Measurements from ENCODE around the genes APOH and NOL11.

DNA sequence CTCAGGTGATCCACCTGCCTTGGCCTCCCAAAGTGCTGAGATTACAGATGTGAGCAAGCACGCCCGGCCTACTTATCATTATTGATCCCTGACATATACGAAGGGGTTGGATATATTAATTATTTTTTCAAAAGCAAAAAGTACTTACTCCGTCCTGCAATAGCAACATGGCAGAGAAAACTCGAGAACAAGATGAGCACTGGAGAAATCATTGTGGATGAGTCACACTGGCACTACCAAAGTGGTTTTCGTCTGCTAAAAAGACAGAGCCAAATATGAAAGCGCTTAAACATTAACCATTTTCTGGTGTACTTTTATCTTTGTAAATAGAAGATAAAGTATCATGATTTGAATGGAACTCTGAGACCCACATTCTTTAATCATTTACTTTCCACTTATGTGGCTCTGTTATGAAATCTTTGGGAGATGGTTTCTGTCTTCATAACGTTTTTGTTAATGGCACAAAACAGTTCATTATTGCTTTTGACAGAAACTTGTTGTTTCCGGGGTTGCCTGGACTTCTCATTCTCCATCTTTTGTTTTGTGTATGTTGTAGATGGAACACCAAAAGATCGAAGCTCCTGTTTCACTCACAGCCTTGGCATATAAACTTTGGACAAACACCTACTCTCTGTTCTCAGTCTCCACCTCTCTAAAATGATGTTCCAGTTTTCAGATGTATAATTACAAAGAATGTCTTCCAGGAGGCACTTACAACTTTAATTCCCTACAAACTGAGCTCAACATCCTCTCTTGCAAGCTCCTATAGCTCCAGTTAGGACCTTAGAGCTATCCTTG is at the start of gene APOH:
Gene APOH (minus strand): TSS at position 248 of the 798 bp plus-strand sequence.
- RRBS, result no CpG with 5 or more reads among the region's 10 CpGs

GRCh38 chr17:66230057-66230629 is 928 bp upstream of the APOH start:
- RRBS, result no CpG with 5 or more reads among the region's 4 CpGs

DNA sequence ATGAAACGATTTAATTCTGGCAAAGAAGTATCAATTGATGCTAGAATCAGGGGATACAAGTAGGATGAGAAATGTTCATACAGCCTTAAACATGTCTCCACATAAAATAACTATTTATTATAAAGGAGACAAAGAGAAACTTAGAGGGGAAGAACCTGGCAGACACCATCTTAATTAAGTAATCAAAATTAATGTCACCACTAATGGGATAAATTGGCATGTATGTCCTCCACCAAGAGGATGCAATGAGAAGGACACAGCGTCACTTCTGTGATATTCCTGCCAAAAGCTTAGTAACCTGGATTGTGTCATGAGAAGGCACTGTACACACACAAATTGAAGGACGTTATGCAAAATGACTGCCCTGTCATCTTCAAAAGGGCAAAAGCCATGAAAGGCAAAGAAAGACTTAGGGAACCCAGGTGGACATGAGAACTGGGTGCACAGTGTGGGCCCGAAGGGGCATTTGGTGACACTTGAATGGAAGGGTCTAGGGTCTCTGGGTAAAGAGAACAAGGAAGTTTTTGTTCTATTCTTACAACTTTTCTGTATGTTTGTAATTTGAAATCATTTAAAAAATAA is 3.8 kb upstream of the APOH start:
- RRBS, result no CpG with 5 or more reads among the region's 4 CpGs

- RRBS, result no CpG with 5 or more reads among the region's 5 CpGs
Measured at GRCh38 chr17:66235131-66235908, 6.1 kb upstream of the APOH start.

DNA sequence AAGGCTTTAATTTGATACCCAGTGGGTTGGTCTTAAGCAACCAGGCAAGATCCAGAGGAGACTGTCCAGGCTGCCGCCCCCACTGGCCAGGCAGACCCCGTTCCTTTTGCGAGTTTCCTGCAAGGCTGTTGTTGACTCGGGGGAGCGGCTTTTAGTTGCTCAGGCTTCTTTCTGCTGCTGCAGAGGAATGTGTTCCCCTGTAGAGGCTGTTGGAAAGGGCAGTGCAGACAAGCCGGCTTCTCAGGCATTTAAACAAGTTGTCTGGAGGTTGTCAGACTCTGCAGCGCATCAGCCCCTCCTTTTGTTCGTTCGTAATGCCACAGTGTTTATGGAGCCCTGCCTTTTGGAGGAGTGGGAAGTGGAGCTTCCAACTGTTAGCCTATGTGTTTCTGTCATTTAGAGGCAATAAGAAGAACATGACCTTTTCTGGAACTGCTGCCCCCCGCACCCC is 231.2 kb downstream of the PRKCA start:
- RRBS, result no CpG with 5 or more reads among the region's 10 CpGs

GRCh38 chr17:66539865-66540815 is 237.7 kb downstream of the PRKCA start:
- RRBS, result no CpG with 5 or more reads among the region's 22 CpGs

DNA sequence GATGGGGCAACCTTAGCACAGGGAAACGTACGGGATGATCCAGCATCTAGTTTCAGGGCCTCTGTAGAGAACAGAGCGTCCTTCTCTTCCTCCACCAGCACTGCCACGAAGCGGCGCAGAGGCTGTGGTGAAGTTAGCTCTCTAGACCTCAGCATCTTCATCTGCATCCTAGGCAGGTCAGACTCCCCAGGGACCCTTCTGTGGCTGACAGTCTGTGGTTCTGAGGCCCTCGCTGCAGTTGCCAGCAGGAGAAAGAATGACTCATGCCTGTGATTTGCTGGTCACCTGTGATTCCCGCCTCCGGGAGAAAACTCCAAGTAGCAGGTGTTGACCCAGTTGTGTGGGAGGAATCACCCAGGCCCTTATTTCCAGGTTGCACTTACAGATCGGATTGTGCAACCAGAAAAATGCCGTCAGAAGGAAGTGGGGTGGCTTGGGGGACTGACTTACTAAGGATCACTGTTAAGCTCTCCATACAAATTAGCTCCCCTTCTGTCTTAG is 117.3 kb upstream of the CACNG5 start:
- RRBS, result no CpG with 5 or more reads among the region's 11 CpGs

DNA sequence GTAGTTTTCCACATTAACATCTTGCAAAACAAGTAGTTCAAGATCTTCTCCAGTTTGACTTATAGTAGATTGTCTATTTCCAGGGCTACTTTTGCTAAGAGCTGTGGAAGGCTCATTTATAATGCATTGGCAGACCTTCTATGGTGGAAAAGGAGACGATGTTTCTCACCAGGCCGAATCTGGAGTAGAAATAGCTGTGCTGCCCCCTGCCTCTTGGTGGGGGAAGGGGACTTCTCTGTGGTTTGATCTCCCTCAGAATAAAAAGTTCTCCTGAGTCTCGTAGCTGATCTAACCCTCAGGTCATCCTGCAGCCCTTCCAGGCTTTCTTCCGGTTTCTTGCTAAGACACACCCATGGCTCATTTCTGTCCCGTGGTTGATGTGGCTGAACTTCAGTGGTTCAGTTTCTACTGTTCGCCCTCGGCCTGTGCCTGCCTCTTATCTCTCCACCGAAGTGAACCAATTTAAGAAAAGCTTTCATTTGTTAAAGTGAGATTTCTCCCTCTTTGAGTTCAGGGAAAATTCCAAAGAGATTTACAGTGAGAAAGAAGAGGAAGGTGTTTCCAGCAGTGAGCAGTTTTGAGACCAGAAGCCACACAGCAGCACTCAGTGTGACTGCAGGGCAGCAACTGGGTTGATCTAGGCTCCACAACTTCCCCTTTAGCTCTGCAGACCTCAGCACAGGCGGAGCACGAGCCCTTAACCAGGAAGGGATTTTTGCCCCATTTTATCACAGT is 35.0 kb upstream of the CACNG5 start:
- RRBS, result no CpG with 5 or more reads among the region's 10 CpGs

DNA sequence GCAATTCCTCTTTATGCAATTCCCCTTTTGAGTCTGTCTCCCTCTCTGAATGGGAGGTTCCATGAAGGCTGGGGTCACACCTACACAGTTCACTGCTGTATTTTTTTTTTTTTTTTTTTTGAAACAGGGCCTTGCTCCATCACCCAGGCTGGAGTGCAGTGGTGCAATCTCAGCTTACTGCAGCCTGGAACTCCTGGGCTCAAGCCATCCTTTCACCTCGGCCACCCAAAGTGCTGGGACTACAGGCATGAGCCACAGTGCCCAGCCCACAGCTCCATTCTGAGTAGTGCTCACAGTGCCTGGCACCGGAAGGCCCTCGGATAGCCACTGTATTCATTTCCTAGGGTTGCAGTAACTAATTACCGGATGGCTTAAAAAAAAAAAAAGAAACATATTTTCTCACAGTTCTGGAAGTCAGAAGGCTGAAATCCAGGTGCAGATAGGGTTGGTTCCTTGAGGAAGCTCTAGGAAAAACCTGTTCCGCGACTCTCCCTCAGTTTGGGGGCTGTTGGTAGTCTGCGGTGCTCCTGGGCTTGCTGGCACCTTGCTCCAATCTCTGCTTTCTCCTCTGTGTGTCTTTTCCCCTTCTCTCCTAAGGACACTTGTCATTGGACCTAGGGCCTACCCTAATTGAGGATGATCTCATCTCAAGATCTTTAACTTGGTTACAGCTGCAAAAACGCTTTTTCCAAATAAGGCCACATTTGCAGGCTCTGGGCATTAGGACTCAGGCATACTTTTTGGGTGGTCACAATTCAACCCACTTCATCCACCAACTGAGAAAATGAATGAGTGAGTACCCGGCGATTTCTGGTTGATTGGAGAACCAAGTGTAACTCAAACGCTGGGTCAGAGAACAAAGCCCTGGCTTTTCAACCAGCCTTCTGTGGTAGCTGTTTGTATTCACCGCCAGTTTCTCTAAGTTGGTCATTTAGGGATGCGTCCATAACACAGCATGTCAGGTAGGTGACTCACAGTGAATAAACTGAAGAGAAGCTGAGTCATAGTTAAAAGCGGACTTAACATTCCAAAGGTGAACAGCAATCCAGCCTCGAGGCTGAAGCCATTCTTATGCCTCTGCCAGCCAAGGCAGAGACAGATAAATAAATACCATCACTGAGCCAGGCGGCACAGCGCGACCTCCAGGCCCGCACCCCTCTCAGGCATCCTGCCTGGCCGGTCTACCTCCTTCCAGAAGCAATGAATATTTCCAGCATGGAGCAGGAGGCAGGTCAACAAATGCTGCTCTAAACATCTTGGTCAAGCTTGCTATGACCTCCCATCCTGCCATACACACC is 12.9 kb upstream of the CACNG4 start:
- RRBS, result 50% methylated on average over 2 of the region's 20 CpGs

- RRBS, result no CpG with 5 or more reads among the region's 2 CpGs
Measured at GRCh38 chr17:67171112-67171857, 73.7 kb downstream of the HELZ start.

DNA sequence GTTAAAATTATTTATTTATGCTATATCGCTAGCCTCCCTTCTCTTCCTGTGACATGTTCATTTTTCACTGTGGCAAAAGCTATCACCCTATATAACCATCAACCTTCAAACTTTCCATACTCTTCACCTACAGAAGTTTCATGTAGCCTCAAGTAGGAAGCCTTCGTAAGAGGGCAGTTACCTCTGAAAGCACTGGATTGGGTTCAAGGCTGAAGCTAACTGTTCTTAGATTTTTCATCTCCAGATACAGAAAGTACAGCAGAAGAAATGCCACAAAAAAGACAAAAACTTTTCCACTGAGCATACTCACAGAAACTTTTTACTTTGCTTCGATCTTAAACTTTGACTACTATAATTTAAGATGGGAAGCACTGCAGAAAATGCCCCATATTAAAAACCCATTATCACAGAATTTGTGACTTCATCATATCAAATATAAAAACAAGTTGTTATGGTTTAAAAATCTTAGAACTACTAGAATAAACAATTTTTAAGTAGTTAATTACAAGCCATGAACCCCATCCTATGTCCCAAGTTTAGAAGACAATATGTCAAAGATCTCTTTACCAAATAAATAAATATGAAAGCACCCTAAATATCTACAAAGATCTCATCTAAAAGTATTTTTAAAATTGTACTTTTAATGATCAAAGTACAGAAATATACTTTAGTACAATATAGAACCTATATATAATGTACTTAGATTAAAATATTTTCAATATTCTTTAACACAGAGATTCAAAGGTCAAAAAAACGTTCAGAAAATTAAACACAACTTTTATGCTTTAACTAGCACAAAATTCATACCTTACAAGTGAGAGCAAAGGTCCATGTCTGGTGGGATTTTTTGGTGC is 56.0 kb downstream of the HELZ start:
- RRBS, result no CpG with 5 or more reads among the region's 4 CpGs

- RRBS, result no CpG with 5 or more reads among the region's 4 CpGs
Measured at GRCh38 chr17:67346950-67347478, 19.4 kb downstream of the PSMD12 start.

DNA sequence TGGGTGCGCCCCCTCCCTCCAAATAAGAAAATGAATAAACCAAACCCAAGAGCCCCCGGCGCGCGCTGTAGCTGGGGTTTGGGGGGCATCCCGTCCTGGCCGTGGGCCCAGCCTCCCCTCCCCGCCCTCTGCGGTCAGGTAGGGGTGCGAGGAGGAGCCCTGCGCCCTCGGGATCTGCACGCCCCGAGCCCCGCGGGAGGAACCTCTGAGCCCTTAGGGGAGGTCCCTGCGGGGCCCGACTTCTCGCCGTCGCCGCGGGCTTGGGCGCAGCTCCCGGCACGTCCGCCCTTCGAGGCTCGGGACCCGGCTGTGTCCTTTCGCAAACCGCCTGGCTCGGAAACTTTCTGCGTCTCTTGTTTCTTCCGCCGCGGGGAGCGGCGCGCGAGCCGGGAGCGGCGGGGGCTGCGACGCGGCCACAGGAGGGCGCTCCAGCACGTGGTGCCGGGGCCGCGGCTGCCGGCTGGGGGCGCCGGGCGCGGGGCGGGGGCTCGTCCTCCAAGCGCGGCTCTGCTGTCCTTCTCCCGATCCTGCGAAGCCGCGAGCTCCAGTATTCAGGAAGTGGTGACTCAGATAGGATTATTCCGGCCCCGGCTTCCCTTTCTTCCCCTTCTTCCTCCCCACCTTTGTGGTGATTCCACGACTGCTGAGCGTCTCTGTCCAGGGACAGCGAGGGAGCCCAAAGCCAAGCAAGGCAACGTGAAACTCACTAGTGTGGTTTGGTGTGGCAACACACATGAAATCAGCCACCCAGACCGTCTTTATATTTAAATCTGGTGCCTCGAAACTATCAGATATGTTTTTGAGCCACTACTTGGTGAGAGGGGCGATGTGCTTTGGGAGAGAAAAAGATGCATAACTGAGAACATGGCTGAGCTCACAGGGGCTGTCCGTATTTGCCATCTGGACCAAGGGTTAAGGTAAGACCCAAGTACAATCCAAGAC is 1.7 kb downstream of the PITPNC1 start:
- RRBS, result 2% methylated on average over 20 of the region's 75 CpGs

DNA sequence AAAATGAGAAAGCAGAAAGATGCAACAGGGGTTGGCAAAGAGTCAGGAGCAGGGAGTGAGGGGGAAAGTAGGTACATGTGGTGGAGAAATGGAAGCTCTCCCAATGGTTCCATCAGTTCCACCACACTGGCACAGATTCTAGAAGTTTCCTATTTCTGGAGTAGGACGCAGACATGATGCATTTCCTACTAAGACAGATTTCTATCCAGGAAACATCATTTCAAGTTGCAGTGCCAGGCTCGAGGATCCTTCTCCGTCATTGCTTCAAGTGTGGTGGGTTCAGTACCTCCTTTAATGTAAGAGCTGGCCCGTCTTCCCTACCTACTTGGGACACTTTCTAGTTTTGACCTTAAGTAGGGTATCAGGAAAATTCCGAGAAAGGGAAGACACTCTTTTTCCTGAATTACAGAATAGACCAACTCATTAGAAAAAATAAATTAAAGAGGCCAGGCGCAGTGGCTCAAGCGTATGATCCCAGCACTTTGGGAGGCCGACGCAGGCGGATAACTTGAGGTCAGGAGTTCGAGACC is 42.2 kb downstream of the PITPNC1 start:
- RRBS, result no CpG with 5 or more reads among the region's 11 CpGs

DNA sequence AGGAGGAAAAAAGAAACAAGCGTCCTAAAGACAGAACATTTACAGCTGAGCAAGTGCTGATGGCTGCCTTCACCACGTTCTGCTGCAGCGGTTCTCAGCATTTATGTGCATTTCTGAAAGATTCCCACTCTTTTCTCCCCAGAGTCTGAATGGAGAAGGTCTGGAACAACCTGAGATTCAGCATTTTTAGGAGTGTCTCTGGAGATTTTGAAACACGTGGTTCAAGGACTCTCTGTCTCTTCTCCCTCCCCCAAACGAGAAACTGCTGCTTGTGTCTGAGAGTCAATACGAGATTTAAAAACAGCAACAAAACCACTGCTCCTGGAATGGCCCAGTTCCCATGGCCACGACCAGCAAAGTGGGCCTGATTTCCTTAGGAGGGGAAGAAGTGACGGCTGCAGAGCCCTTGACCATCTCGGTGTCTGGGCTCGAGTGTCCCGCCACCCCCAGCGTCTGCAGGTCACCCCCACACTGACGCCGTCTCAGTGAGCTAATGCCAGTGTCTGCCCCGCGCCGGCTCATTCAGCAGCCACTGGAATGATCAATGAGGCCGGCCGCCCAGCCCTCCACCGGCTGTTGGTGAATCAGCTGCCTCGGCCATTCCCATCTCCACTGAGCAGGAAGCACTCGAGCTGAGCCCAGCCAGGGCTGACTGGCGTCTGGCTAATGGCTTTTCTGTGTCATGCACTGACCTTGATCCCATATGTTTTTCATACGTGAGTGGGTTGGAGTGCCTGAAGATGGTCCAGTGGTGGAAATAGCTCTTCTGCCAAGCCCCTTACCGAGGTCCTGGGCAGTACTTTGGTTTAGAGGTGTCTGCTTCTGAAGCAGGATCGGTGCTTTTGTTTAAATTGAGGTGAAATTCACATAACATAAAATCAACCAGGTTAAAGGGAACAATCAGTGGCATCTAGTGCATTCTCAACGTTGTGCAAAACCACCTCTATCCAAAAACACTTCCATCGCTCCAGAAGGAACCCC is 151.8 kb downstream of the PITPNC1 start:
- RRBS, result 67% methylated on average over 1 of the region's 28 CpGs

DNA sequence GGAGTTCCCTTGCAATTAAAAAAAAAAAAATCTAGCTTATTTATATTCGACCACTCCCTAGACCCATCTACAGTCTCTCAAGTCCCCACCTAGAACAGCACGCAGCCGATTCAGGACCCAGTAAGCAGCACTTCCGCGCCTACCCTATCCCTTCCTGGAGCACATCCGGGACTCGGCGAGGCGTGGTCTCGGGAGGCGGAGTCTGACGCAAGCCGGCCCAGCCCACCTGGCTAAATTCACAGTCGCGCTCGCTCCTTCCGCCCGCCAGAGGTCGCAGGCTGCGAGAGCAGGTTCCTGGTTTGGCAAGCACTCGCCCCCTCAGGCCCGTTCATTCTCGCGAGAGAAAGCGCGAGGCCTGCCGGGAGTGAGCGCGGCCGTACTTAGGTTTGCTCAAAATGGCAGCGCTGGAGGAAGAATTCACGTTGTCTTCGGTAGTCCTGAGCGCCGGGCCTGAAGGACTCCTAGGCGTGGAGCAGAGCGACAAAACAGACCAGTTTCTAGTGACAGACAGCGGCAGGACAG is at the start of gene NOL11:
Gene NOL11 (plus strand): TSS at position 384 of the 522 bp plus-strand sequence.
- RRBS, result 3% methylated on average over 16 of the region's 38 CpGs

DNA sequence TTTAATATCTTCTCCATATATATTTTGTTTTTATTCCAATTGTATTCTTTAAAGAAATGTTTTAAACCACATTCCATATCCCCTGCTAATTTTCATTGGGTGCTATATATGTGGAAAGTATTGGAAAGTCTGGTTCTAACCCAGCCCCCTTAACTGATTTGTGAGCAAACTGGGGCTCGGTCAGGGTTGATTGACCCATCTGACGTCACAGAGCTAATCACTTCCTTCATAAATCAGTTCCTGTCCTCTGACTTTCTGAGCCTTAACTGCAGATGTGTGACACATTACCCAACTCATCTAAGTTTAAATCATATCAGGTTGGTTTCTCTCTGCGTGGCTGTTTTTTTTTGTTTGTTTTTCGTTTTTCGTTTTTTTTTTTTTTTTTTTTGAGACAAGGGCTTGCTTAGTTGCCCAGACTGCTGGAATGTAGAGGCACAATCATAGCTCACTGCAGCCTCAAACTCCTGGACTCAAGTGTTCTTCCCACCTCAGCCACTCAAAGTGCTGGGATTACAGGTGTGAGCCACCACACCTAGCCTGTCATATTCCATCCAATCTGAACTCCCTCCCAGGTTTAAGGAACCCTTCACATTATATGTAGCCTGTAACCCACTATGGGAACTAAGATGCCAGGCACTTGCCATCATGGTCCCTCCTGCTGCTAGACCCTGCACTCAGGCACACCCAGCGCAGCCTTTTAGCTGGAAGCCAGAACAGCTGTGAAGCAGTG is 7.1 kb upstream of the BPTF start:
- RRBS, result no CpG with 5 or more reads among the region's 6 CpGs

- RRBS, result no CpG with 5 or more reads among the region's 9 CpGs
Measured at GRCh38 chr17:67912518-67913047, 83.7 kb downstream of the C17orf58 start.

DNA sequence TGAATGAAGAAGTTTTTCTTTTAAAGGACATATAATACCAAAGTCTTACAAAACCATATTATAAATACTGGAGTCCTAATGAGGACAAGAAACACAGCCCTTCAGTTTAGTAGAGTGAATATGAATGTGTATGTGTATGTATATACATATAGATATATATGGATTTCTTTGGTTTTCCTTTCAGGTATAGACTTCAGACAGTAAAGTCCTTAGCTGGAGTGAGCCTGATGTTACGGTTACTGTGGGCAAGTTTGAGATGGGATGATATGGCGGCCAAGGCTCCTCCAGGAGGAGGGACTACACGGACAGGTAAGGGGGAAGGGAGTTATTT is 77.8 kb downstream of the C17orf58 start:
- RRBS, result no CpG with 5 or more reads among the region's 3 CpGs